Right common carotid artery plus branches (tissue), 1 donor: ENCODE measurements around the genes BTG4, SIK2, ALG9 and DIXDC1.

DNA sequence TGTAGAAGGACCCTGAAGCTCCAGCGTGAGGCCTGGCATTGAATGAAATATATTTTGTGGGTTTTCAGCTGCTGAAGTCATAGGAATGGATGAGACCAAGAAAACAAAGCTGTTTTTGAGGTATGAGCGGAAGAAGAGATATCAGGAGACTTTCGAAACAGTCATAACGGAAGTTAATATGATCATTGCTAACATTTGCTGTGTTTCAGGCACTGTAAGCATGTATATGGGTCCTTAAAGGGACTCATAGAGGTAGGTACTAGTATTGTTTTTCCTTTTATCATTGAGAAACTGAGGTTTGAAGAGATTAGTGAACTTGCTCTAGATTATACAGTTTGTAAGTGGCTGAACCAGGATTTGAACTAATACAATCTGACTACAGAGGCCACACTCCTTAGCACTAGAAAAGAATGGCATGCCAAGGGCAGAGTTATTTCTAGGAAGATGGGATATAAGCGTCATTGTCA lies 1.1 kb downstream of the ATM start:
- PRO-cap: no peak

- PRO-cap: no peak
Observed at GRCh38 chr11:108260744-108261153, 37.9 kb downstream of the ATM start.

DNA sequence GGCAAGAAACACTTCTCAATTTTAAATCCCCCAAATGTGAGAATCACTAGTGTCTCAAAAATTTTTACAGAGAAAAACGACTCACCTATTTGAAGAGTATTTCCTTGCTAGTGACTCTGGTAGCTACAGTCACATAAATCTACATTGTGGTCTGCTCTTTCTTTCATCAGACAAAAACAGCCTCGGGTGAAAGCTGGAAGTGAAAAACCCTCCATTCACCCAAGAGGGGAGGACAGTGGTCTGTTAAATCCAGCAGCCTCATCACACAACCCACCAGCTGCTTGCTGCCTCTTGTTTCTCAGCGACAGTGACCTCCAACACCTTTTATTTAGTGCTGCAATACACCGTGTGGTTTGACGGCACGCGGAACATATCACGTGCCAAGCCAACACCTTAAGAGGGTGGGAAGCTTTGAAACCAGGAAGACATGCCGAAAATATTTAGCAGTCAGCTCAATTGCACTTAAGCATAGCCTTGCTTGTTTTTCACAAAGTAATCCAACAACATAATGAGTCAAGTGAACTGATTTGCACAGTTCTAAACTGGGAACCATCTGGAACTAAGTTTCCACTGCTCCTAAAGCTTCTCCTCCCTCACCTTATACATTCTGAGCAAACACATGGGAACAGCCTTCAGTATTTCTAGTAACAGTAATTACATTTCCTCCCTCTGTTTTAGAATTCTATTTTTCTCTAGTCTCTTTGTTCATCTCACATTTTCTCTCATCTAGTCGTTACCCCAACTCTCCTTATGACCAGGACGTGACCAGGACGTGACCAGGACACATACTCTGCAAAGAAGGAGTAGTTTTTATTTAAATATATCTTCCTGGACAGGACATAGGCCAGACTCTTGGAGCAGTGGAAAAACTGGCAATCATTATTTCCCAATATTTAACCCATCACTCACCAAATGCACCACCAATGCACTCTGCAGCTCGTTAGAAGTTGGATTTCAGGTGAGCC lies 40.0 kb upstream of the POGLUT3 start:
- PRO-cap: no peak

GRCh38 chr11:108836173-108836432 lies 171.2 kb downstream of the DDX10 start:
- PRO-cap: no peak

DNA sequence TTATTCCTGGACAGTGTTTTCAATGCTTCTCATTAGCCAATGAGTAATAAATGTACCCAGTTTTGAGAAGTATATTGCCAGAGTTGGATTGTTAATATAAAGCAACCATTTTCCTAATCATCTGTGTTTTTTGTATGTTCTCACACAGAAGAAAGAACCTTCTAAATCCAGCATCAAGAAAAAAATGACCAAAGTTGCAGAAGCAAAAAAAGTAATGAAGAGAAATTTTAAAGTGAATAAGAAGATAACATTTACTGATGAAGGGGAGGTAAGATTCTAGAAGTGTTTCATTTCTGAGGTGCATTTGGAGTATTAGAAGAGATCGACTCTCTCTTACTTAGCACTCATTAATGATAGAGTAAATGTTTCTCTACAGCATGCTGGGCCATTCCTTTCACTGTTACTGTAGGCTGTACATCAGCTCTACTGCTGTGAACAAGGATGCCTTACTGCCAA lies 173.5 kb downstream of the DDX10 start:
- PRO-cap: no peak

DNA sequence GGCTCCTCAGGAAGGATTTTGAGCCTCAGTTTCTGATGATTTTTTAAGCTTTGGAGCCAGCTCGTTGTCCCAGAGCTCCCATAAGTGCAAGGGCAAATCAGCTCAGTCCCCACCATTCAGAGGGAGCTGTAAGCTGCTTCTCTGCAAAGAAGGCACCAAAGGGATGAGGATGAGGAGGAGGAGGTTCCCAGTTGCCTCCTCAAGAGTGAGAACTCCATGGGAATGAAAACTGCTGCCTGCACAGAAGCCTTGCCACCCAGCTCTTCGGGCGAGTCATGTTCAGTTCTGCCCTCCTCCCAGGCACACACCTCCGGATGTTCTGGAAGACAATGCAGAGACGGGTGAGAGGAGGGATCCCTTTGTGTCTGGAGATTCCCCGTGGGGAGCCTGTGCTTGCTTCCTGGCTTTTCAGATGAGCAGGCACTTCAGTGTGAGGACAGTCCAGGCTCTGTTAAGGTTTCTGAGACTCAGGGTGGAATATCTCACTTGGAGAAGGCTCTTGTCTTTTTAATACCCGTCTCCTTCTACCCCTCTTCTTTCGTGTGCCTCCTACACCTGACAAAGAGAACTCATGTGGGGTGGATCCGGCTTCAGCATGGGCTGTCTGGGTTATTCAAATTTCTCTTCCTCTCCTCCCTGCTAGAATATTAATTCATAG lies 295.6 kb downstream of the DDX10 start:
- PRO-cap: no peak

DNA sequence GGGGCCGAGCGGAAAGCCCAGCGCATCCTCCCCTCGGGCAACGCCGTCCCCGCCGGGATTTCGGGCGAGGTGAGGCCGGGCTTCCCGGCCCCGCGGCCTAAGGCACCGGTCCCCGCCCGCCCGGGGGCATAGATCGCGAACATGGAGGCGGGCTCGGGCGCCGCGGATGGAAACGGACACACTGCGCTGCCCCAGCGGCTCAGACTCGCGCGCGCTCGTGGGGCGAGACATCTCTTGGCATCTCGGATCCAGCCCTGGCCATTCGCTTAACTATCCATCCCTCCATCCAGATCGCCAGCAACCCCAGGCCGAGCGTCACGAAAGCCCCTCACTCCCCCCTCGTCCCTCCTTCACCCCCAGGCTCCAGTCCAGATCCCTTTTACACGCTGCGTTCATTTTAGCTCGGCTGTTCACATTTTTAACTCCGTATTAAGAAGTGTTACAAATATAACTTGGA lies 468 bp downstream of the ZC3H12C start:
- PRO-cap: no peak

DNA sequence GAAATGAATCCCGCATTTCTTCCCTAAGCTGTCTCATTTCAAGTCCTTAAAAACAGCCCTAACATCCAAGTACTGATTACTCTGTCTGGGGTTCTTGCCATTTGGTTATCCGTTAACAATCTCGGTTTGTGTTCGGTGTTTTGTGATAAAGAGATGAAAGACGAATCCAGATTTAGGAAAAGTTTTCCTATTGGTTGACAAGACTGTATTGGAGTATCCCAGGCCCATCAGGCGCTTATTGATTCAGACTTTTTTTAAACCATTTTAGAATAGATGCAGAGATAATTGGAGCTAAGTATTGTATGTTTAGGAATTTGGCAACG lies 858 bp downstream of the ZC3H12C start:
- PRO-cap: no peak

GRCh38 chr11:110374902-110375450 lies 54.8 kb upstream of the FDX1 start:
- PRO-cap: no peak

DNA sequence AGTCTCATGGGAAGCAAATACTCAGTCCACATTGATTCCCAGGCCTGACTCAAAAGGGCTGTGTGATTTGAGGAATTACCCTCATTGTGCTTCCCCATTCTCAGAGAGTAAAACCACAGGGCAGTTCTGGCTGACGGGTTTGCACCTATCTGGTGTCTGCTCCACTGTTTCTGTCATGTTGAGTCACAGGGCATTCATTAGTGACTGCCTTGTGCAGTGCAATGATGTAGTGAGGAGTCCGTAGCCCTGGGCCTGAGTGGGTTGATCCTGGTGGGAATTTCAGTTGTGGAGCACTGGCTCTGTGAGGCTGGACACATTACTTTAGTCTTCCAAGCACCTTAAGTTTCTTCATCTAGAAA lies 85.3 kb upstream of the ARHGAP20 start:
- PRO-cap: no peak

DNA sequence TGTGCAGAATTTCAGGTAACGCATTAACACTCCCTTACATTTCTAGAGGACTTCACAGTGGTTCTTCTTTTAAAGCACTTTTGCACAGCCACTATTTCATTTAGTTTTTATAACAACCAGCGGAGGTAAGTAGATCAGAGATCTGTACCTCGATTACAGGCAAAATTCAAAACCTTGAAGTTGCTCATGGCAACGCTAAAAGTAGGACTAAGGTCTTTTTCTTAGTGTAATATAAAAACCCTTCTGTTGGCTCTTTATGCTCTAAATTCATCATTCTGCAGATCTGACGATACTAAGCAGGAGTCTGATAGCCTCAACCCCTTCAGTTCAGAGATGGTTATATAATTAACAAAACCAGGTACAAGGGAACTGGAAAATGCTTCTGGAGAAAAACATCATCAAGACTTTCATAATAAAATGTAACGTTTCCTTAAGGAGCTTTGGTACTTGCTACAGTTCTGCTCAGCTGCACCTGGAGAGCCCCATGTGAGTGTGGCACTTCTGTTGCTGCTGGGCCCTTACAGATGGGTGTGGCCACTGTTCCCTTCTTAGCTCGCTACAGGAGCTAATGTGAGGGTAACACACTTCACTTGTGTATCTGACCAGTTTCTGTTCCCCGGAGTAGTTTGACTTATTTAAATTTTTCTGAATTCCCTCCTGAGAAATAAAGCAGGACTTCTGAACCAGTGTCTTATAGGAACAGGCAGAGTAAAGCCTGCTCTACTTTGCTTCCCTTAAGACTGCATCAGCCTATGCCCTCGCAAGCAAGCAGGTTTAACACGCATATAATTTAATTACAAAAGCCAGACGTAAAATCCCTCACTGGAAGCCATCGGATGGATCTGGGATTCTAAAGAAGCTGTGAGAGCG lies 3.9 kb downstream of the POU2AF3 start:
- PRO-cap: no peak

- PRO-cap: no peak
Observed at GRCh38 chr11:111362653-111363433, 16.2 kb downstream of the POU2AF1 start.

- PRO-cap: unidirectional peak, plus-strand start at chr11:111512484
Observed at GRCh38 chr11:111512233-111512629, at the start of gene BTG4. TSS of gene BTG4 (minus strand) at chr11:111512386.

DNA sequence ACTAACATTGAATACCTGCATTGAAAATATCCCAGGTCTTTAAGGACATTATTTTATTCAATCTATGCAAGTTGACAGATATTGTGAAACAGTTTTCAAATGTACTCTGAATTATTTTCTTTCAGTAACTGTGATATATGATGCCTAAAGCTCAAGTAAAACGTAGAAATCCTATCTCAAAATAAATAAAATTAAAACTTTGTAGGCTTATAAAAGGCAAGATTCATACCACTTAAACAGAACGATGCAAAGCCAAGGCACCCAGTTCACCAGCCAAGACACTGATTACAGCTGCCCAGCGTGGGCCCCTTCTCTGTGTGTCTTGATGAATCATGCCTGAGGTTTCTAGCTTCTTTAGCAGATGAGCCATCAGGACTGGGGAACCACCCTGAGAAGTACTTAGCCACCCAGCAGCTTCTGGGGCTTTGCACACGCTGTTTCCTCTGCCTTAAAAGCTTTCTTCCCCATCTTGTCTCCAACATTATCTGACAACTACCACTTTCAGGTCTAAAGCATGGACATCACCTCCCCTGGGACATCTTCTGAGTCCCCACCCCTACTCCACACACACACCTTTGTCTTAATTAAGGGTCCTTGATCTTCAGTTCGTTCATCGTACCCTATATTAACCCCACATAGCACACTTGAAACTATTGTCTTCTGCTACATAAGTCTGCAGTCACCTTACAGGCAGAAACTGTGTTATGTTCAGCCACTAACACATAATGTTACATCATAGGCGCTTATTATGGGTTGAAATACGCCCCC lies 8.8 kb upstream of the LAYN start:
- PRO-cap: no peak

DNA sequence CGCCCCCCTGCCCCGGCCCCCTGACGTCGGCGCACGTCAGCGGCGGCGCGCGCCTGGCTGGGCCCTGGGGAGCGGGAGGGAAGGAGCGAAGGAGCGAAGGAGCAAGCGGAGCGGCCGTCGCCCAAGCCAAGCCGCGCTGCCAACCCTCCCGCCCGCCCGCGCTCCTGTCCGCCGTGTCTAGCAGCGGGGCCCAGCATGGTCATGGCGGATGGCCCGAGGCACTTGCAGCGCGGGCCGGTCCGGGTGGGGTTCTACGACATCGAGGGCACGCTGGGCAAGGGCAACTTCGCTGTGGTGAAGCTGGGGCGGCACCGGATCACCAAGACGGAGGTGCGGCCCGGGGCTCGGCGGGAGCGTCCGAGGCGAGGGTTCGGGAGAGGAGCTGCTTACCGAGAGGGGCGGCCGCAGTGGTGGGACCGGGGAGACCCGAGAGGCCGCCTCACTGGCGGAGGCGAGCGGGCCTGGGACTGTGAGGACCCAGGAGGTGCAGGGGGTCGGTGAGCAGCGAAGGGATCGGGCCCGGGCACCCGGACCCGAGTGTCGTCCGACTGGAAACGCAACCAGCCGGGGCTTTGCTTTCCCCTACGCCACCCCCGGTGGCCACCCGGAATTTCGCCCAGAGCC lies at the start of gene SIK2:
Gene SIK2 (plus strand): TSS at position 81 of the 624 bp plus-strand sequence.
- PRO-cap: bidirectional peak, plus-strand start at position 69 of the sequence, minus-strand start outside the sequence

DNA sequence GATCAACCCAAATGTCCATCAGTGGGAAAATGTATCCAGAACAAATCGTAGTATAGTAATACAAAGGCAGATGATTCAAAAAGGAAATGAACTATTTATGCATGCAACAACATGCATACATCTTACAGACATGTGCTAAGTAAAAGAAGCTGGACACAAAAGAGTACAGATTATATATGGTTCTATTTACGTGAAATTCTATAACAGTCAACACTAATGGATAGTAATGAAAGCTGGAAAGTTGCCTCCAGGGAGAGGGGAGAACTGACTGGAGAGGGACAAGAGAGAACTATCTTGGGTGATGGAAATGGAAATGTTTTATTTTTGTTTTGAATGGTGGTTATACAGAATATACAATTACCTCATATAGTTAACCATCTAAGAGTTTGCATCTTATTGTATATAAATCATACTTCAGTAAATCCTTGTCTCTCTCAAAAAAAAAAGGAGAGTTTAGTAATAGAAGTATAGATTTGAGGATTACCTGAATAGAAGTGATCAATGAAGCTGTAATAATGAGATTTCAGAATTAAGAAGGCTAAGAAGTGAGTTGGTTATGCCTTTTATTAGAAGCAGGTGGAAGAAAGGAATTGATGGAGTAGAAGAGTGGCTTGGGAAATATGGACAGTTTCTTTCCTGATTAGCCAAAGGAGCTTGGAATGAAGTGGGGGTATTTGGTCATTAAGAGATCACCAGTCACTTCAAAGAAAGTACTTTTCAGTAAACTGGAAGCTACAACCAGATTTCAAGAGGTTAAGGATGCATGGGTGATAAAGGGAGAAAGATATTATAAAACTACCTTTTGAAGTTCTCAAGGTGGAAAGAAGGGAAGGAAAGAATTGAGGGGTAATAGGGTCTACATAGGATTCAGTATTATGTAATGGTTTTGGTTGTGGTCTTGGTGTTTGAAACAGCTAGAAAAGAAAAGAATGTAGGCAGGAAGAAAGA lies 28.1 kb downstream of the SIK2 start:
- PRO-cap: no peak

GRCh38 chr11:111774791-111775709 lies 8.9 kb upstream of the PPP2R1B start:
- PRO-cap: no peak

DNA sequence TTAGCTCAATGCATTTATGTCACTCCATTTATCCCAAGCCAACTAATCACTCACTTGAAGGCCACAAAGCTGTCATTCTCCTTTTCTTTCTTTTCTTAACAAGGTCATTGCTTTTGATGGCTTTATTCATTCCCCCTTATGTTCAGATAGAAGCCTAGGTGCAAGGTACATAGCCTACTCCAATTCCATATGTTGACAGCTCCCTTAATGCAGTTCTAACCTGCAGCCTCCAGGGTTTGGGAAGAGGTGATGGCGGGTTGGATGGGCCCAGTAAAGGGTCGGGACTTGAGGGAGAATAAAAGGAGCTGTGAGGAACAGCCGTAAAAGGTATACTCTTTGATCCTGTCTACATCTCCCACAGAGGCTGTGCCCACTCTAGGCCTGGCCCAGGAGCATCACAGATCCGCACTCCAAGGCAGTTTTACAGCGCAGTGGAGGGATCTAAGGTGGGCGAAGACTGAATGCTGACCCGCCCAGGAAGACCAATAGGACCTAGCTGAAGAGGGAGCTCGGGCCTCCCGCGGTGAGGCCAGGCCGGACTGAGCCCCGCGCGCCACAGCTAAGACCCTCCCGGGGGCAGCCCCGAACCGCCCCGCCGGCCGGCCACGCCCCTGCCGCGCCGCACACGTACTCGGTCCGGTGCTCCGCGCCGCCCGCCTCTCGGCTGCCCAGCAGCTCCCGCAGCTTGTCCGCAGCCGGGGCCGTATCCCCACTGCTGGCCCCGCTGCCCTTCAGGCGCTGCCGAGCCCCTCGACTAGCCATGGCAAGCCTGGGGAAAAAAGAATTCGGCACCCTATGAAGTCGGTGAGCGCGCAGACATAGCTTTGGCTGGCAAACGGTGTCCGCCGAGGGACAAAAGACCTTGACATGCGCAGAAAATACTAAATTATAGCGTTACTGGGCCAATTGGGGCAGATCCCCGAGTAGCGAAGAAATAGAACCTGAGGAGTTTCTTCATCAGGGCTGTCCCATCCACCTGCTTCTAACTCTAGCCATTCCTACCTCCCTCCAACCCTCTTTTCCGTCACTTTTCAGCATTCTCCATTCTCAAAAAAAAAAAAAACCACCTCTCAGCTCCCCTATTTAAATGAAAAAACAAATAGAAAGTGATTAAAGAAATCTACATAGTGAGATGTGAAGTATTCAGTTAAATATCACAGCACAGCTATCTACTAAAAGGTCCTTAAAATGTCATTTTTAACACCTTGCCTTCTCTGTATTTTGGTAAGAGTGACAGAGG lies at the start of gene ALG9:
Gene ALG9 (minus strand): TSS at position 861 of the 1,240 bp plus-strand sequence.
- PRO-cap: bidirectional peak, plus-strand start at position 624 of the sequence, minus-strand start at position 581 of the sequence; bidirectional peak, plus-strand start at position 905 of the sequence, minus-strand start at position 820 of the sequence

DNA sequence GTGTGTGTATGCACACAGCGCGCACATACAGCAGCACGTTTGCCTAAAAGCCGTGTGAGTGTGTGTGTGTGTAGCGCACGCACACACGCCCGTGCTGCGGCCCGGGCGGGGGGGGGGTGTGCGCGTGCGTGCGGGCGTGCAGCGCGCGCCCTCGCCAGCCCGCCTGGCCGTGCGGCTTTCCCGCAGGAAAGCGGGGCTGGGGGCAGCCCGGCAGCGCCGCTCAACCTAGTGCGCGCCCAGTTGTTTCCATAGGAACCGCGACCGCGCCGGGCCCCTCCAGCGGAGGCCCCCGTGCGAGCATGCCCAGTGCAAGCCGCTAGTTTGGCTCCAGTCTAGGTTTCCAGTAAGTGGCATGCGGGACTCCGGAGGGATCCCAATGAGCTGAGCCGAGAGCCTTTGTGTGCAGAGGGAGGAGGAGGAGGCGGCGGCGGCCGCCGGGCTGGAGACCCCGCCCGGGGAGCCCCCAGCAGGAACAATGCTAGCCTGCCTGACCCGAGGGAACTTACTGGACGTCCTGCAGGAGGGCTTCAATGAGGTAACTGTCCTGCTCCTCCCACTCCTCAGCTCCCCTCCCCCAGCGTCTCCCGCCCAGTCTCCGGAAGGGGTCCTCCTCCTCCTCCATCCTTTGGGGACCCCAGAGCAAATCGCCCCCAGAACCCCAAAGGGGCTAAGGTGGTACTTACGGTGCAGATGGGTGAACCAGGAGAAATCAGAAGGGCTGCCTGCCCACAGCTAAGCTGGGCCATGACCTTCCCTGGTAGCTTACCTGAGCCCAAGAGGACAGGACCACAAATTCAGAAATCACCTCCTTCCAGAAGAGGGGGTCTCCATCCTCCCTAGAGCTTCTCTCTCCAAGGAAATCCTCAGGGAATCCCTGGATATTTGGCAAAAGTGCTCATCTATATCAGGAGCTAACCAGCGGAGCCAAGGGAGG lies at the start of gene DIXDC1:
Gene DIXDC1 (plus strand): TSS at position 319 of the 934 bp plus-strand sequence.
- PRO-cap: bidirectional peak, plus-strand start at position 330 of the sequence, minus-strand start at position 60 of the sequence; unidirectional peak, minus-strand start at position 507 of the sequence

GRCh38 chr11:112075423-112075999 lies 1.4 kb downstream of the NKAPD1 start:
- PRO-cap: no peak